Jurkat, Clone E6-1 (cell line): ENCODE measurements around the genes CXCL13 and FGF5.

DNA sequence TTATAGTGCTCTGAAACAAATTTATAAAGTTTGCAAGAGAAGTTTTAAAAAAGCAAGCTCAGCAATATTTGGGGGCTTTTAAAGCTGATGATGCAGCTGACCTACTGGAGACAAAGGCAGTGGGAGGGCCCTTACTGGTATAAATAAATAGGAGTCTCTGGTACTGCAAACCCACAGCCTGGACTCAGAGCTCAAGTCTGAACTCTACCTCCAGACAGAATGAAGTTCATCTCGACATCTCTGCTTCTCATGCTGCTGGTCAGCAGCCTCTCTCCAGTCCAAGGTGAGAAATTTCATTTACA lies at the start of gene CXCL13:
Gene CXCL13 (plus strand): TSS at position 174 of the 302 bp plus-strand sequence.
- RRBS: no CpG with 5 or more reads among the region's 1 CpG

DNA sequence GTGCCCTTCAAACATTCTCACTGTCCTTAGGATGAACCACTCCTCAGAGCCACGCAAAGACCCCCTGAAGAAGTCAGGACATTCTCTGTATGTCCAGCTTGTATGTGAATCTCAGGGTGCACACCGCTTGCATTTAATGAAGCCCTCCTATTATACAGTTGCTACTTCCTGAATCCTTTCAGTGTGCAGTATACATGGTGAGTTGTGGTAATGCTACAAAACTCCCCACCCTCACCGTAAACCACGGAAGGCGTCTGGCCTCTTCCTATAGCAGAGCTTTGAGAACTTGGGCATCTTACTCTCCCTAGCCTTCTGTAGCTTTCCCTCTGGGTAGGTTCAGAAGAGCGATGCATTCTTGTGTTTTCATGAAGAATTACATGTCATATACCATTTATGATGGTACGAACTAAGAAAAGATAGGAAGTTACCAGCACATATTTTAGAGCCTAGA lies 9.5 kb upstream of the MRPL1 start:
- RRBS: no CpG with 5 or more reads among the region's 7 CpGs

GRCh38 chr4:78622300-78623035 lies 70.9 kb downstream of the ANXA3 start:
- RRBS: no CpG with 5 or more reads among the region's 6 CpGs

DNA sequence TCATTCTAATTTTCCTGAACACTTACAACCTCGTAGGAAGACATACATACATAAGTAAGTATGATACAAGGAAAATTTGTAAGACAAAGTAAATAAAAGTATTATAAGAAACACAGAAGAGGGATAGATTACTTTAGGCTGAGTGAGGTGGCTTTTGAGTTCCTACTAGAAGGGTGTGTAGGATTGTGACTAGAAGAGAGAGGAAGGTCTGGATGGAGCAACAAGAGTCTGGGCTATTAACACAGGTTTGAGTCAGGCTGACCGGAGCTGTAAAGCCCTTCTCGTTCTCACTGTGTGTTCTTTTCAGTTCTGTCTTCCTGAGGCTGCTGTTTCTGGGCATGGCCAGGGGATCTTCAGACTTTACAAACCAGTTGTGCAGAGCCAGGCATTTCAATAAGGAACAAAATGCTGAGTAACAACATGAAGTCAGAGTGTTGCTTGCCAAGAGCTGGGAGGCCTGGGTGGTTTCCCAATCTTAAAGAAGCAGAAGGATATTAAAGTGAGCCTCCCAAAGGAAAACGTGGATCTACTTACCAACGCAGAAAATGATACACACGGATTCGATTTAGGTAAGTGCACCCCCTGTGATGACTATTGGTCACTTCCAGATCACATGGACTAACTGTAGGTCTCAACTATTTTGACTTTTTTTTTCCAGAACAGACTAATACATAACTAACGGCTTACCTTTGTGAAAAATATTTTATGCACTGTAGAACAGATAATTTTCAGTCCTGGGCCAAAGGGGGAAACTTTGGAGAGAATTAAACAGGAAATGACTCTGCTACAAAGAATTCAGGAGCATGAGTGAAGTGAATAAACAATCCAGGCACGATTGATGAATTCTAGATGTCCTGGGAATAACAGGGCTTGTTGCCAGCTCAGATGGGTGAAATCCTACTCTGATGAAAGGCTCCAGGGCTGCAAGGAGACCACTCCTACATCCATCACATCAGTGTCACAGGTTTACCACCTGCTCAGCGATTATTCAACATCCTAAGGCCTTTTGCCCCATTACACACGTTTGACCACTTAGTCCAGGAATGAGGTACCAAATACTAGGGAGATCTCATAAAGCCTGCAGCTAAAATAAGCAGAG lies 94.5 kb downstream of the ANXA3 start:
- RRBS: no CpG with 5 or more reads among the region's 11 CpGs

DNA sequence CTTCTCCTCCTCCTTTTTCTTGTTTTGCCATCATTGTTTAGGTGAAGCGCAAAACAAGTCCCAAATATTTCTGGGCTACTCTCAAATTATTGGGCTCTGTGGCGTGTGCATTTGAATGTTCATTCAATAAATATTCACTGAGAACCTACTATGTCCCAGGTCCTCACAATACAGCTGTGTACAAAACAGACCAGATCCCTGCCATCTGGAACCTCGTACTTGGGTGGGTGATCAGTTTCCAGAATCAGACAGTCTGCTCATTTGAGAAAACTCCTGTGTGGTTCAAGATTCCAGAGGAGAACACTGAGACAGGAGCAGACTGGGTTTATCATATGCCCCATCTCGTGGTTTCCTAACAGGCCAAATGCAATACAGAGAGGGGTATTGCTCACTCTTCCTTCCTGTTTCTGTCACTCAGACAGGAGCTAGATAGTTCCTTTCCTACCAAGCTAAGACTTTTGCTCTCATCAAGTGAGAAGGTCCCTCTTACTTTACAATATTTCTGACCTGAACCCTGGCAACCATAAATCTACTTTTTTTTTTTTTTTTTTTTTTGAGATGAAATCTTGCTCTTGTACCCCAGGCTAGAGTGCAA lies 106.4 kb downstream of the ANXA3 start:
- RRBS: no CpG with 5 or more reads among the region's 4 CpGs

GRCh38 chr4:78691835-78692443 lies 84.2 kb upstream of the BMP2K start:
- RRBS: no CpG with 5 or more reads among the region's 4 CpGs

GRCh38 chr4:78704728-78705291 lies 71.3 kb upstream of the BMP2K start:
- RRBS: no CpG with 5 or more reads among the region's 3 CpGs

DNA sequence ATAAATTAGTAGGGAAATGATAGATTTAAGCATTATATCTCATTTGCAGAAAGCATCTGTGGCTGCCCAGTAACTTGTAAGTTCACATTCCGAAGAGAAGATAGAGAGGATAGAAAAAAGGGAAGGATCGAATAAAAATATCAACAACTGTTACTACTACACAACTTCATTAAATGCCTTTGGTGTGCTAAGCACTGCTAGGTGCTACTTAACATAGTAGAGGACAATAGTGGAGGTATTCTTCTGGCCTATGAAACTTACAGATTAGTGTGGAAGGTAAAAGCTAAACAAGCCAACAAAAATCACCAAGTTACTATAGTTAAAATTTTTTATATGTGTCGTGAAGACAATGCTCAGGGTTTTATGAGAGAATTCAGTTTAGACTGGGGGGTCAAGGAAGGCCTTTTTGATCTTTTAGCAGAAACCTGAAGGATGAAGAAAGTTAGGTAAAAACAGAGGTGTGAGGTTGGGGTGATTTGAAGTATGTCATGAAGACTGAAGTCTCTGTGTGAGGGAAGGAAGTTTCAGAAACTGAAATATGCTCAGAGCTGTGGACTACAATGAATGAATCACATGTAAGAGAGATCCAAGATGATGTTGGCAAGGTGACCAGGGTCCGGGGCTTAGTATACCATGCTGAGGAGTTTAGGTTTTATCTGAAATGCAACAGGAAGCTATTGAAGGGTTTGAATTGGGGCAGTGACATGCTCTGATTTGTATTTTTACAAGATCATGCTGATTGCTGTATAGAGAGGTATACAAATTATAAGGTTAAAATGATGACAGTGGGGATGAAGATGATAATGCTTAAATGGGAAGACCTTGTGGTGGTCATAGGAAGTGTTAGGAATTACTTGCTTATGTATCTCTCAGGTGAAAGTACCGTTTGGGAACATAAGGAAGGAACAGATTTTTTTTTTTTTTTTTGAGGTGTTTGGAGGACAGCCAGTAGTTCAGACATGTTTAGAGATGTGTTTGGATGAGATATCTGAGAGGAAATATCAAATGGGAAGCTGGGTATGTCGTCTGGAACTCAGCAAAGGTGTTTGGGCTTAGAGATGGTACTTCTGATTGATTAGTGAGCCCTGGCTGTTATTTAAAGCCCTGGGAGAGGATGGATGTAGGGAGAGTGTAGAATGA lies 4.7 kb downstream of the BMP2K start:
- RRBS: no CpG with 5 or more reads among the region's 6 CpGs

DNA sequence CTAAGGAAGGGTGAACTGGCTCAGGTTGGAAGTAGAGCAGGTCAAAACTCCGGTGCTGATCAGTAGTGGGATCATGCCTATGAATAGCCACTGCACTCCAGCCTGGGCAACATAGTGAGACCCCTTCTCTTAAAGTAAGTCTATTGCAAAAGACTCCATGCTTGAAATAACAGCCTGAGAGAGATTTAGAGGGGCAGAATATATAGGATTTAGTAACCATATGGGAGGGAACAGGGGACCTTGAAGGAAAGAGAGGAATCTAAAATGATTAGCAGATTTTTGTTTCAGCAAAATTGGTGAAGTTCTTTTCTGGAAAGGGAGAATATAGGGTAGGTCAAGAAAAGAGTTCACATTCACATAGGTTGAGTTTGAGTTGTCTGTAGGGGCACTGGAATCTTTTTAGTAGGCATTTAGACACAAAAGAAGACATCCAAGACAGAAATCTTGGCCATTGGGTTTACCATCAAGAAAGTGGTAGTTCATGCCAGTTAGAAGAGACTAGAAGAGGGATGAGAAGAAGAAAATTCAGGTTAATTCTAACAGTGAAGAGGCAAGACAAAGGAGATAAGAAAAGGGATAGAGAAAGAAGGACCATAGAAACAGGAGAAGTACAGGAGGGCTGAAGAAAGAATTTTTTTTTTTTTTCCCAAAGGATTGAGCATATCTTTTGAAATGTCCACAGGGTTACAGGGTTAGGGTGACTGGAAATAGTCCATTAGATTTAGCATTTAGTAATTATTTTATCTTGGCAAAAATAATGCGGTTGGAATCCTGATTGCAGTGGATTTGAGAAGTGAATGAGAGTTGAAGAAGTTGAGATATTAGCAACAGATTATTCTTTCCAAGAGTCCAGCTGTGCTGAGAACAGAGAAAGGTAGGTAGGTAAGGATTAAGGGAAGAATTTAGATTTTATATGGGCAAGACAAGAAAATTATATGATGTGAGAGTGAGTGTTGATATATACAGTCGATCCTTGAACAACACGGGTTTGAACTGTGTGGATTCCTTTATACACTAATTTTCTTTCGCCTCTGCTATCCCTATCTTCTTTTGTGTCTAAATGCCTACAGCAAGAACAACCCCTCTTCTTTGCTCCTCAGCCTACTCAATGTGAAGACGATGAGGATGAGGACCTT lies 39.8 kb downstream of the PAQR3 start:
- RRBS: no CpG with 5 or more reads among the region's 6 CpGs

DNA sequence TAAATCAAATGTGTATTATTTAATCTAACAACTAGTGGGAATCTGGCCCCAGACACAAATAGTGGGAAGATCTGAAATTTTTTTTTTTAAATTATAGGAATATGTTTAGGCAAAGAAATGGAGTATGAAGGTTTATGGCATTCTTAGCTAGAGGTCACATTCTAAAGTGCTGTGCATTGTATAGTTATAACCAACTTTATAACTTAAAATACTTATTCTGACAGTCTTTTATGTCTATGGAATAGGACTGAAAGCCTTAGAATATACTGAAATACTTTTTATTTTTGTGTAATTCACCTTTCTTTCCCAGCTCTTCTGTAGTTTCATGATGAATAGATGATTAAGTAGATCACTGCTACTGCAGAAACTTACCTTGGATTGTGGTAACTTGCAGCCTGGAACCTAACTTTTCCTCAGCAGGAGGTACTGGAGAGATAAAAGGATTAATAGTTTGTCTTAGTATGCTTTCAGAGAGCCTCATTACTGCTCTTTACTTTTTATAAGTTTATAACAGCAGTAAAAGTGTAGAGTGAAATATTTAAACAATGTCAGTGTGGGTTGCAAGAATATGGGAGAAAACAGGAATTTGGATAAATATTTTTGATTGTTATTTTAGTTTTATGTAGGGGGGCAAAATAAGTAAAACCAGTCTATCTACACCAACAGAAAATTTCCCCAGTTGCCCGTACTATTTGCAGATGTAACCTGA lies 33.3 kb downstream of the PAQR3 start:
- RRBS: no CpG with 5 or more reads among the region's 1 CpG

- RRBS: no CpG with 5 or more reads among the region's 3 CpGs
Observed at GRCh38 chr4:80057815-80058479, 15.1 kb downstream of the ANTXR2 start.

DNA sequence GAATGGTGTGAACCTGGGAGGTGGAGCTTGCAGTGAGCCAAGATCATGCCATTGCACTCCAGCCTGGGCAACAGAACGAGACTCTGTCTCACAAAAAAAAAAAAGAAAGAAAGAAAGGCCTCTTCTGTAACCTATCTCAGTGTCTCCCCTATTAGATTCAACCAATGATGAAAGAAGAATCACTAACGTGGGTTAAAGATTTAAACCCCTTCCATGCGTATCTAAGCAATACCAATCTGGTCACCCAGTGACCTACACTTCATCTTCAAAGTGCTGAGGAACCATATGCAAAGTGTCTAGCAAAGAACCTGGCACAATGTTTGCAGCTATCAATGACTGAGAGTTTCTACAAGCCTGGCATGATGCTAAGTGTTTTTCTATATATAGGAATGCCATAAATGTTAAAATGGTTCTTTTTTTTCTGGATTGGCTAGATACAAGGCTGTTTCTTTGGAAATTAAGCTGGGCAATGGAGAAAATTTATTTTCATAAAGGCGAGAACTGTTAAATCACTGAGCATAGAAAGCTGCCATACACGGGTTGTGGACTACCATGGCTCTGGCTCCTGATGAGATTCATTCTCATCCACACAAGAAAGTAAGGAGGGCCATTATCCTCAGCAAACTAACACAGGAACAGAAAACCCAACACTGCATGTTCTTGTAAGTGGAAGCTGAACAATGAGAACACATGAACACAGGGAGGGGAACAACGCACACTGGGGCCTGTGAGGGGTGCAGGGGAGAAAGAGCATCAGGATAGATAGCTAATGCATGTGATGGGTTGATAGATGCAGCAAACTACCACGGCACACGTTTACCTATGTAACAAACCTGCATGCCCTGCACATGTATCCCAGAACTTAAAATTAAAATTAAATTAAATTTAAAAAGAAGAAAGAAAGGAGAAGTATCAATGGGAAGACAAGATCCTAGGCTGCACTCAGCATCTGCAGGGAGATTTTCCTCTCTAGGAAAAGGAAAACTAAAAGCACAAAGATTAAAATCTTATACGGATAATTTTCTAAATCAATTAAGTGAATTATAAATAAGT lies 5.6 kb downstream of the ANTXR2 start:
- RRBS: no CpG with 5 or more reads among the region's 9 CpGs

DNA sequence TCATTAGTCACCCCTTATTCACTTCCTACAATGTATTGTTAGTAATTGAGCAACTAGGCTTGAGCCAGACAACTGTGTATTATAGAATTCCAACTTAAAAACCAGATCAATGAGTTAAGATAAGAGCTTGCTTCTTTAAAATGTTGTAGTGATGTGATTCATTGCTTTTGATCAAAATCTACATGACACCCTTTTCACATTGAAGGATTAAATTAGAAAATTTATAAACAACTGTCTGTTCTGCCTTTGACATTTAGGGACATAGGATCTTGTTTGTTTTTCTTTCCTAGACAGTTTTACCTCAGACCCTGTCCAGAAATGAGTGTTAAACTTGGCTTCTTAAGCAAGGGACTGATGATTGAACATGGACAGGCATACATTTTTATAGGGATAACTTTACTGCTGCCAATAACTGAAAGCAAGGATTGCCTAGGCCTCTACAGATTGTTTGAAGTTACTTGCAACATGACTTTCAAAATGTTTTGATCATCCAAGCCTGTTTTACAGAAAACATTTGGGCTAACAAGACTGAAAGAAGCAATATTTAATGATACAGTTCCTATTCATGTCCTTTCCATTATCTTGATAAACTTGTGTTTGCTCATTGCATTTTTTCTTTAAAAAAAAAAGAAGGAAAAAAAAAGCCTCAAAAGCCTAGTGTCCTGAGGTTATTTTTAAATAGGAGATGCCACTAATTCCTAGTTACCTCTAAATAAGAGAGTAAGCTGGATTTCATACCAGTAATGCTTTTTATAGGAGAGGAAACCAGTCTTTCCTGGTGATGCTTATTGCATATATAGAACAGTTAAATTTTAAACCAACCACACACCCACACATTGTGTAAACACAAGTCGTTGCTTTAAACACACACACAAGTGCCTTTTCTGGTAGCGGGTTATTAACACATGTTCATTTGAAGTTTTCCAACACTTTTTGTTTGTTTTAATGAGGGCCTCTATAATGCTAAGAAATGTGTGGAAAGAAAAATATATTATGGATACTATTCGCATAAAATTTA lies 2.5 kb downstream of the ANTXR2 start:
- RRBS: no CpG with 5 or more reads among the region's 3 CpGs

DNA sequence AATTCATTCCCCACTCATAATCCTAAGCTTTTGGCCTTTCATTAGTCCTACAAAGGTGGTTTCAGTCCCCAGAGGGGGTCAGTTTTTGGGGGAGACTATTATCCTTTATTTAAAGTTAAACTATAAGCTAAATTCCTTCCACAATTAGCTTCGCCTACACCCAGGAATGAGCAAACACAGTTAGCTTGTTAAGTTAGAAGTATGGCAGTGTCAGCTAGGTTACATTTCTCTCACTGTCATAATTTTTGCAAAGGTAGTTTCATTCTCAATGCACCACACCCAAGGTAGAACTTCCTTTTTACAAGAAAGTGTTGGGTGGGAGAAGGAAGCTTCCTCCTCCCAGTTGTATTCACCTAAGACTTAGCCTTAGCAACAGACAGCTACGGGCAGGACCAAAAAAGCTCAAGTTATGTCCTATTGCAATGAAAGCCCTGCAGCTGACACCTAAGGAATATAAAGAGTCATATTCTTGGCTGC lies 25.2 kb upstream of the PRDM8 start:
- RRBS: no CpG with 5 or more reads among the region's 2 CpGs

GRCh38 chr4:80266160-80267358 lies at the start of gene FGF5:
FGF5 (plus strand) TSS chr4:80266664.
- RRBS: 25% methylated on average over 30 of the region's 77 CpGs

GRCh38 chr4:81425774-81426110 lies 46.0 kb downstream of the RASGEF1B start:
- RRBS: no CpG with 5 or more reads among the region's 5 CpGs

DNA sequence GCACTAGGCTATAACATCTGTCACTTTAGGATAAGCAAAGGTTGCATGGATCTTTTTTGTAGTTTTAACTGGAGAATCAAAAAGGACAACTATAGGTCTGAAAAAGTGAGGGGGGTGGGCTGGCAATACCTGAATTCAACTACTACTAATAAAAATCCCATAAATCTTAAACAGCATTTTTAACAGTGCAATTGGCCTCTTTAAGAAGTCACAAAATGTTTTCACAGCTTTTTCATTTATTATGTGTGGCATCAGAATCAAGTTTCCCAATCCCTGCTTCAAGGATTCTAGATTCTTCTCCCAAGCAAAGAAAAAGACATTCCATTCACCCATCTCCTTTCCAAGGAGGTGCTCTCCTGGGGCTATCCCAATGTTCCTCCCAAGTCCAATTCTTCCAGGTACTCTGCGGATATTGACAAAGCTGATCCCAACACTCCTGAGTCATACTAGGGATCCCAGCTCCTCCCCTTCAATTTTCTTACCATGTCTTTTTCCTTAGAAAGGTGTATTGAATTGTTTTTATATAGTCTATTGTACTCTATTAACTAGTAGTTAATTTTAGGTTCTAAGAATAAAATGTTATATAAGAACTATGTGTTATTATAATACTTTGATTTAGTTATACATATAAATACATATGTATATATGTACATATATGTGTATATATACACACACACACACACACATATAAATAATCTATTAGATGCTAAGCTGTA lies 2.6 kb downstream of the RASGEF1B start:
- RRBS: no CpG with 5 or more reads among the region's 1 CpG

GRCh38 chr4:81469704-81470219 lies 1.9 kb downstream of the RASGEF1B start:
- RRBS: no CpG with 5 or more reads among the region's 4 CpGs

DNA sequence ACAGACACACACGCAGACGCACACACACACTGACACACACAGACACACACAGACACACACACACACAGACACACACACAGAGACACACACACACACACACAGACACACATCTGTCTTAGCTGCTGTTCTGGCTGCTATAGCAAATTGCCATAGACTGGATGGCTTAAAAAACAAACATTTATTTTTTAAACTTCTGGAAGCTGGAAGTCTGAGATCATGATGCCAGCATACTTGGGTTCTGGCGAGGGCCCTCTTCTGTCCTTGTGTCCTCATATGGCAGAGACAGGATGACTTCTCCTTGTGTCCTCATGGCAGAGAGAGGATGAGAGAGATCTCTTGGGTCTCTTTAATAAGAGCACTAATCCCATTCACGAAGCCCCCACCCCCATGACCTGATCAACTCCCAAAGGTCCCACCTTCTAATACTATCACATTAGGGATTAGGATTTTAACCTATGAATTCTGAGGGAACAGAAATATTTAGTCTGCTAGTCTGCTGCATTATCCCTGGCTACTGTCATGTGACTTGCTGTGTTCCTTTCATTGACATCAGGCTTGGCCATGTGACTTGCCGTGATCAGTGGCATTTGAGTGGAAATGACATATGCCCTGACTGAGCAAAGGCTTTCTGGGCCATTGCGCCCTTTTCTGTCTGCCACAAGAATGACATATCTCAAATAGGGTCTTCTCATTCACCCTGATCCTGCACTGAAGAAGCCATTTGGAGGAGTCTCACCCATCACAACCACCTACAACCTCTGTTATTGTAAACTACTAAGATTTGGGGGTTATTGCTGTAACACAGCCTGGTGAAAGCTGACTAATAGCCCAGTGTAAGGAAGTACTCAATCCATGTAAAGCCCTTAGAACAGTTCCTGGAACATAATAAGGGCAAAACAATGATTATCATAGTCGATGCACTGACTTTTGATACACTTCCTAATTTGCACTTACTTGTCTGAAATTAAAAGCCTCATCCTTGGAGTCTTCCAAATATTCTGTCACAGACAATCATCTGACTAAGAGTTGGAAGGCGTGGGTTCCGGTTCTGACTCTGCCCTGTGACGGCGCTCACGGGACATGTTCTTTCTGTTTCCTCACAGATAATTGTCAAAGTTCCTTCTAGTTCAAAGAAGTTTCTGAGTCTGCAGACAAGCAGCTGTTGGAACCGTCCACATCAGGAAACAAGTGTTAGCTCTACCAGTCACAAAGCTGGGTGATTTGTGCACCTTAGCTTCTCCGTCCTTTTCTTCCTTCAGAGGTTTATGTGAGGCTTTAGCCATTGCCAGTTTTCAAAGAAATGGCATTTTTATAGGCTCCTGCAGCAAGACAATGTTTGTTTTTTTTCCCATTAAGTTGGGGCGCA lies 33.1 kb upstream of the RASGEF1B start:
- RRBS: no CpG with 5 or more reads among the region's 15 CpGs